Airway epithelial cell (primary cell): Measurements from ENCODE around the genes MMP15, SETD6 and CDH5.

DNA sequence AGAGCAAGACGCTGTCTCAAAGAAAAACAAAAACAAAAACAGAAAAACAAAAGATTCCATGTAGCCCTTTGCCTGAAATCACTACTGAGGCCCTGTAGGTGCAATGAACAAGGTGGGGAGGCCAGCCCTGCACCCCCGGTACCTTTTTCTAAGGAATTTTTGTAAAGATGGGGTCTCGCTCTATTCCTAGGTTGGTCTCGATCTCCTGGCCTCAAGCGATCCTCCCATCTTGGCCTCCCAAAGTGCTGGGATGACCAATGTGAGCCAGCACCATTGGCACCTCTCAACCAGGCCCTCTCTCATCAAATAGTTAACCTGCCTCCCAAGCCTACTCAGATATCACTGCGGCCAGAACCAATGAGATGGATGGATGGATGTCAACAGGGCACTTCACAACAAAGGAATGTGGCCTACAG is 22.4 kb upstream of the KIFC3 start:
- RAMPAGE, long total RNA = no peak

DNA sequence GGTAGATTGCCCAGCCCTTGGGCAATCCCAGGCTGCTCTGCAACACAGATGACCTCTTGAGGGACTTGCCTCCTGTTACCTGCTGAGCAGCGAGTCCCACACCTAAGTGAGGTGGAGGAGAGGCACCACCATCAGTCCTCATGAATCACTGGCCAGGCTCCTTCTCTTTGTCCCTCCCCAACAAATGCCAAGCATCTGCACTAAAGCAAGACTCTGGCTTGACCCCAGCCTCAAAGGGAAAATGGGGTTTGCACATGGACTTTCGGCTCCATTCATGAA is 22.8 kb upstream of the KIFC3 start:
- RAMPAGE, long total RNA = no peak

DNA sequence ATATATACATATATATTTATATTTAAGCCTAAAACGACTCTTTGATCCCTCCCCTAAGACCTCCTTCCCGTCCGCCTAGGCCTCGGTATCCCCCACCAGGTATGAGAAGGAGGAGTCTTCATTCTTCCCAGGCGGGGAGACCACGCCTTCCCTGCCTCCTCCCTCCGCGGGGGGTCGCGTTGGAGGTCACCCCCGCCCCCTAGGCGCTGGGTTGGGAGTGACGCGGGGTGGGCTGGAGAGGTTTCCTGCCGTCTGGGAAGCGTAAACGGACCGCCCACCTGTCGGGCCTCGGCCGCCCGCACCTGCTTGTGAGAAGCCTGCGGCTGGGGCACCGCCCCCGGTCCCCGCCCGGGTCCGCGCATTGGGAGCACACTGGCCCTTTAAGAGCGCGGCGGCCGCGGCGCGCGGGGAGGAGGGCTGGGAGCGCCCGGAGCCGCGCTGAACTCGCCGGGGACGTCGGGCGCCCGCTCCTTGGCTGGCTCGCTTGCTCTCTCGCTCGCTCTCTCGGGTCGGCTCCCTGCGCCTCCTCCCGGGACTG is at the start of gene MMP15:
MMP15 (plus strand) TSS at position 410 of the 538 bp plus-strand sequence.
- RAMPAGE, long total RNA = no peak

GRCh38 chr16:58196692-58197547 is 986 bp downstream of the CSNK2A2 start:
- RAMPAGE, long total RNA = no peak

DNA sequence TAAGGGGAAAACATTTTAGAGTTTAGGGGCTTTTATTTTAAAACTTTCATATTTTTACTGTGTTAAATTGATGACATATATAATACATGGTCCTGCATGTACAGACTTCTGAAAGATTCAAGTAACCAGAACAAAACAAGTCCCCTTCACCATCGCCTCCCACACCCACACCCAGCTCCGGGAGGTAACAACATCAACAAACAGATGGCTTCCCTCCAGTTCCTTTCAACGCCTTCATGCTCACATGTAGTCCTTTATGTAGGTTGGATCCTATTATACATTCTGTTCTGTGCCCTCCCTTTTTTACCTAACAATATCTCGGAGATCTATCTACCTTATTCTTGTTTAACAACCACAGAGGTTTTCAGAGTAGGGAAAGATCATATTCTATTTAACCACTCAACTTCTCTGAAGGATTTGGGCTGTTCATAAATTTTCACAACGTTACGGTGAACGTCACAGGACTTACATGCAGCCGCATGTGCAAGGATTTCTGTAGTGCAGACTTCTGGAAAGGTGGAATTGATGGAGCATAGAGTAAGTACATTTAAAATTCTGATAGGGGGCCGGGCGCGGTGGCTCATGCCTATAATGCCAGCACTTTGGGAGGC is 30.6 kb downstream of the GINS3 start:
- RAMPAGE, long total RNA = no peak

DNA sequence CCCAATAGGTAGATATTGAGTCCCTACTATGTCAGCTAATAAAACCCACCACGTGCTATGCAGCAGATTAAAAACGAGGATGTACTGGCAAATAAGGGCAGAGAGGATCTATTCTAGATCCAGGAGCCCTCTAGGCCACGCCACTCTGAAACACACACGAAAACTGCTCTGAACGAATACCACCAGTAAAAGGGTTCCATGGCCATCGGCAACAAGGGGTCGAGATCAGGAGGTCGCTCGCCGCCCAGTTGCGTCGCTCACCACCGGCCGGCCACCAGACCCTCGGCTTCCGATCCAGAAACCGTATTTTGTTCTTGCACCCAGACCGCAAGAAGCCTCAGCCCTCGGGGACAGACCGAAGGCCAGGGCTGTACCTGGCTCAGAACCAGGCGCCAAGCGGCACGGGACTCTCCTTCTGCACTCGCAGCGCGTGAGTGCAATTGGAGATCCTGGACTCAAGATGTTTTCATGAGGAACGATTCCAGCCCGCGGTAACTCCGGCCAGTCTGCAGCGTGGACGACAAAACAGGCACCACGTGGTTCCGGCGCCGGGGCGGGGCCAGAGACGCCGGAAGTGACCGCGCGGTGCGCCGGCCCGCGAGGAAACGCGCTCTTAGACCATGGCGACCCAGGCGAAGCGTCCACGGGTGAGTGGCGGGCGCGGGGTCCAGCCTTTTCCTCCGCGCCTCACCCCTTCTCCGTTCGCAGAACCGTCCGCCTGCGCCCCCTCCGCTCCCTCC is at the start of gene SETD6:
SETD6 (plus strand) TSS at position 600 of the 740 bp plus-strand sequence.
- RAMPAGE, long total RNA = no peak

DNA sequence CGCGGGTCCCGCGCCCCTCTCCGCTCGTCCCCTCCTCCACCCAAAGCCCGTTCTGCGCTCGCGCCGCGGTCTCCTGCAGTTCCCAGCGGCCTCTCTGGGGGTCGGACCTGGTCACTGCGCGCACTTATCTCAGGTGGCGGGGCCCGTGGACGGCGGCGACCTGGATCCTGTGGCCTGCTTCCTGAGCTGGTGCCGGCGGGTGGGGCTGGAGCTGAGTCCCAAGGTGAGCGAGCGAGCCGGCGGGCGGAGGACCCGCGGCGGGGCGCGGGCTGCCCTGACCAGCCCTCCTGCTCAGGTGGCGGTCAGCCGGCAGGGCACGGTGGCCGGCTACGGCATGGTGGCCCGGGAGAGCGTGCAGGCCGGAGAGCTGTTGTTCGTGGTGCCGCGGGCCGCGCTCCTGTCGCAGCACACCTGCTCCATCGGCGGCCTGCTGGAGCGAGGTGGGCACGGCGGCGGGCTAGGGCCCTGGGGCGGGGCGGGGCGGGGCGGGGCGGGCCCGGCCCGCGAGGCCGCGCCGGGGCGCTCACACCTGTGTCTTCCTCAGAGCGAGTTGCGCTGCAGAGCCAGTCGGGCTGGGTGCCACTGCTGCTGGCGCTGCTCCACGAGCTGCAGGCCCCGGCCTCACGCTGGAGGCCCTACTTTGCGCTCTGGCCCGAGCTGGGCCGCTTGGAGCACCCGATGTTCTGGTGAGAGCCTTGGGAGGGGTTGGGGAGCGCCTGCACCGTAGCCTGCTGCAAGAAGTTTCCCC is 515 bp downstream of the SETD6 start:
- RAMPAGE, long total RNA = no peak

- RAMPAGE, long total RNA = no peak
Observed at GRCh38 chr16:58543559-58543991, 28.3 kb downstream of the SETD6 start.

DNA sequence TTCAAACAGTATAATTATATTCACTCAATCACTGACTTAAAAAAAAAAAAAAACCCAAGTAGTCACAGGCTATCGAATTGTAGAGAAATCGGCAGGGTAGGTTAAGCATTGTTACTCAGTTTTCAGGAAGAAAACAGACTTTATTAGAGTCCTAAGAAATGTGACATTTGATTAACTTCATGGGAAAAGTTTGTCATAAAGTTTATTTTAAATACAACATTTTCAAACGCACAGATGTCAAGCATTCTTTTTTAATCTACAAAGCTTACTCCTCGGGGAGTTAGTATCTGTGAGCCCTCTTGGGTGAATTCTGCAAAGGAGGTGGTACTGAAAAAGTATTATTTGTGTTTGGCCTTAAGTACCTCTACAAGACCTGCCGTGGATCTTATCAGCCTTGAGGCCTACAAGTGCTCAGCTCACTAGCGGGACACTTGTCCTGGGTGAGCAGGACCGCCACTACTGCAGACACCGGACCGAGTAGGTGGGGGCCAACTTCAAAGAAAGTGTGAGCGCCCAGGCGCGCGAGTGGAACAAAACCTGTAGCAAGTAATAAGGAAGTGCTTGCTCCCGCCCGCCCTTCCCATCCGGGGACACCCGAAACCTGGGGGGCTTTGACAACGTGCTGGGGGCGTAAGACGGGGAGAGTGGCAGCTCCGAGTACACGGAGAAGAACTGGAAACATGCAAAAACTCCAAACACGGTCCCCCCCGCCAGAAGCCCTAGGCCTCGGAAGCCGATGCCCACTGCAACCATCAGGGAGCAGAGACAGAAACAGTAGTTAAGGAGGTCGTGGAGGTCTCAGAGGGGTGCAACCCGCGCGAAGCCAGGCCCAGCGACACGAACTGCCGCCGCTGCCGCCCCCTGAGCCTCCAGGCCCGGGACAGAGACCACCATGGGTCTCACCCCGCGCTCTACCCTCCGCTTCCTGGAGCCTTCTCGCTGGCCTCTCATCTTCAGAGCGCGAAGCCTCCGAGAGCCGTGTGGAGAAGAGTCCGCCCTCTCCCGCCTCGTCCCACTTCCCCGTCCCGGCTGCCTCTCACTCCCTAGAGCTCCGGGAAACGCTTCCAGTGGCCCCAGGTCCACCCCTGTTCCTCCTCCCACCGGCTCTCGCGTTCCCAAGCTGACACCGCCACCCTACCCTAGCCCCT is 690 bp downstream of the CNOT1 start:
- RAMPAGE, long total RNA = no peak

GRCh38 chr16:58720796-58721541 is 13.1 kb downstream of the GOT2 start:
- RAMPAGE, long total RNA = no peak

GRCh38 chr16:58730768-58731080 is 3.4 kb downstream of the GOT2 start:
- RAMPAGE, long total RNA = no peak

- RAMPAGE, long total RNA = no peak
Observed at GRCh38 chr16:58732701-58733215, 1.4 kb downstream of the GOT2 start.

DNA sequence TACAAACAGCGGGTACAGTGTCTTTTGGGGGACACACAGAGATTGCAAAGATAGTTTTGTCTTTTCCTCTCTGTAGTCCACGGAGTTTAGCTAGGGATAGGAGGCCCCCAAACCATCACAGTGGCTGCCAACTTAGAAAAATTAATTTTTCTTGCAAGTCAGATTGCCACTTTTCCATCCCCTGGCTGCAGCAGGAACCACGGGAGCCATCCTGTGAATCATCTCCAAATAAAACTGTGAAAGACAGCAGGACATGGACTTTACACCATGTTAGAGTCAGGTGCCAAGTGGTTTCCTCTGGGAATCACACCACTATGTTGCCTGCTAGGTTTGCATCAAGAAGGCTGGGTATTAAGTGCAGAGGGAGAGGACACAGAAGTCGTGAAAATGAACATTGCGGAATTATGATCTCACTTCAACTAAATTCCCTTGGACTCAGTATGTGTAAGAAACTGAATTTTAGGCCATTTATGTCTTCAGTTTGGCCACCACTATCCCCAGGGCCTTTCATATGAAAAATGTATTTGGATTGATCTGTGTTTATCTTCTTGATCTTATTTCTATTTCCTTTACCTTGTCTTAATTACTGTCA is 471.3 kb upstream of the GOT2 start:
- RAMPAGE, long total RNA = no peak

DNA sequence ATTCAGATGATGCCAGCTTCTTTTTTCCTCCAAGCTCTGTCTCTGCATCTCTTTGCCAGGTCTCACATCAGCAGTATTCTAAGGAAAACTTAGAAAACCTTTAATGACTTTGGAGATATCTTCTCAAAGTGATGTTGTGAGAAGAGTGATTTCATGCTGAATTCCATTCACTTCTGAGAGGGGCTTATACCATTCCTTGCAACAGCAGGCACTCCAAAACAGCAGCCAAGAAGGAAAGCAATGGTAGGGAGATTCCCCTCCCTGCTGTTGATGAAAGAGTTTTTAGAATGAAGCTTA is 1457.1 kb downstream of the CDH11 start:
- RAMPAGE, long total RNA = no peak

- RAMPAGE, long total RNA = no peak
Observed at GRCh38 chr16:65176507-65177188, 54.8 kb upstream of the CDH11 start.

DNA sequence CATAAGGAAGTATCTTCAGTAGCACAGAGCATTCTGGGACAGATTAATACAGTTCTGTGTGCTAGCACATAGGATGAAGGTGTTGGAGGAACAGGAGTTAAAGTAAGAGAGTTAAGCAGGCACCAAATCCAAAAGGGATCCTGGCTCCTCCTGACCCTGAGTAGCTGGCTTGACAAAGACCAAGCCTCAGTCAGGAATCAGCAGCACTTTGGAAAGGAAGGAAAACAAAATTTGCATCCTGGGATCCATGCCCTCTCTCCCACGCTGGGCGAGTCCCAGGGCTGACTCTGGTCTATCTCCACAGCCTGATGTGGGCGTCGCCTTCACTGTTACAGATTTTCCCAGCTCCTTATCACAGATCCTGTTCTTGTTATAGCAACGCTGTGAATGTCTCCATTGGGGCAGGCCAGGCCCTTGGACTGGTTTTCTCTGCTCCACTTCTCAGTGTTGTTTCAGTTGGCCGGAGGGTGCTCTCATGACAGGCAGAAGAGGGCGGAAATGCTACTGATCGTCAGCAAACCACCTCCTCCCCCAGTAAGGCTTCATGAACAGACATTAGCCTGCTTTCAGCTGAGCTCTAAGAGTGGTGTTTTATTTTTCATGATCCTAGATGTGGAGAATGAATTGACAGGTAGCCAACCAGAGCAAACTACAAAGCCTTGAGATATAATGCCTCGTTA is 127.9 kb upstream of the CDH11 start:
- RAMPAGE, long total RNA = no peak

- RAMPAGE, long total RNA = no peak
Observed at GRCh38 chr16:65766519-65766945, 600.0 kb upstream of the CDH5 start.

- RAMPAGE, long total RNA = no peak
Observed at GRCh38 chr16:66366357-66366999, at the start of gene CDH5. Gene CDH5, plus strand, starts transcription at chr16:66366691.

- RAMPAGE, long total RNA = no peak
Observed at GRCh38 chr16:66402703-66403567, 24.2 kb upstream of the BEAN1 start.

GRCh38 chr16:66503437-66504002 is 46.4 kb downstream of the TK2 start:
- RAMPAGE, long total RNA = no peak